Right common carotid artery plus branches (tissue), 1 donor: Measurements from ENCODE around the genes SPTAN1 and KYAT1.

- PRO-cap: bidirectional peak, plus-strand start at chr9:128420464, minus-strand start at chr9:128420341
These were observed 470 bp upstream of the CERCAM start for GRCh38 chr9:128420087-128420686.

DNA sequence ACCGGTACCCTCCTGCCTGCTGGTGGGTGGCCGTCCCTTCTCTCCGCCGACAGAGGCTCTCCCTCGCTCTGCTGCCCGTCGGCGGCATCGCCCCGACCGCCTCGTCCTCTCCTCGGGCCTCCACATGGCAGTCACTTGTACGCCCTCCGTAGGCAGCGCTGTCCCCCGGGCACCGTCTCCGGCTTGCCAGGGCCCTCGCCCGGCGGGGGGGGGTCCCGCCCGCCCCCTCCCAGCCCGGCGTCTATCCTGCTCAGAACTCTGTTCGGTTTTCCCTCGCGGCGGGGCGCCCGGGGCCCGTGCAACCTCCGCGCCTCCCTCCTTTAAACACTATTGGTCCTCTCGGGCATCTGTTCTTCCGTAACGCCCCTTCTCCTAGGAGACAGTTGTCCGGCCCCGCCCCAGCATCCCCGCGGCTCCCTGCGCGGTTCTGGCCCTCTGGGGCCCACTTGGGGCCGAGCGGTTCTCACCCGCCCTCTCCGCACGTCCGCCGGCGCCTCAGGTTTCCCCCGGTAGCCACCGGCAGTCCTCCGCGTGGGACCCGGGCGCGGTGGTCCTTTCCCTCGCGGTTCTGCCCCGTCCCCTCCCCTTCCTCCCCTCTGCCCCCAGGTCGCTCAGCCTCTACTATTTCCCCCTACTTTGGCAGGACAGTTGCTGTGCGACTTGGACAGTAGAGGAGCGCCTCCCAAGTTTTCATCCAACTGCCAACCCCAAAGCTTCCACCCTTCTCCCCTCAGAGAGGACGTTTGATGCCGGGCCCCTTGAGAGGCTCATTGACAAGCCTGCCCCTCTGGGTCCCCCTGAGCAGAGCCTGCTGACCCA is 958 bp downstream of the ODF2 start:
- PRO-cap: bidirectional peak, plus-strand start at position 438 of the sequence, minus-strand start at position 270 of the sequence

DNA sequence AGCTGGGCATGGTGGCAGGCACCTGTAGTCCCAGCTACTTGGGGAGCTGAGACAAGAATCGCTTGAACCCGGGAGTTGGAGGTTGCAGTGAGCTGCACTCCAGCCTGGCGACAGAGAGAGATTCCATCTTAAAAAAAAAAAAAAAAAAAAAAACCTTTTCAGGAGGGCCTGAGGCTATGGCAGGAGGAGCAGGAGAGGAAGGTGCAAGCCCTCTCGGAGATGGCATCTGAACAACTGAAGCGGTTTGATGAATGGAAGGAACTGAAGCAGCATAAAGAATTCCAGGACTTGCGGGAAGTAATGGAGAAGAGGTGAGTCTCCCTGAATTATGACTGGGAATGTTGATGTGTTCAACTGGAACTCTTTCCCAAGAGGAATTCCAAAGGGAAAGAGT is 18.0 kb downstream of the GLE1 start:
- PRO-cap: no peak

- PRO-cap: bidirectional peak, plus-strand start at chr9:128552590, minus-strand start at chr9:128552382
These were observed at the start of gene SPTAN1 for GRCh38 chr9:128552484-128553511. Gene SPTAN1 (plus strand): TSS chr9:128552587.

GRCh38 chr9:128553750-128554049 is 1.3 kb downstream of the SPTAN1 start:
- PRO-cap: no peak

- PRO-cap: no peak
These were observed 6.0 kb downstream of the SPTAN1 start for GRCh38 chr9:128558335-128558898.

DNA sequence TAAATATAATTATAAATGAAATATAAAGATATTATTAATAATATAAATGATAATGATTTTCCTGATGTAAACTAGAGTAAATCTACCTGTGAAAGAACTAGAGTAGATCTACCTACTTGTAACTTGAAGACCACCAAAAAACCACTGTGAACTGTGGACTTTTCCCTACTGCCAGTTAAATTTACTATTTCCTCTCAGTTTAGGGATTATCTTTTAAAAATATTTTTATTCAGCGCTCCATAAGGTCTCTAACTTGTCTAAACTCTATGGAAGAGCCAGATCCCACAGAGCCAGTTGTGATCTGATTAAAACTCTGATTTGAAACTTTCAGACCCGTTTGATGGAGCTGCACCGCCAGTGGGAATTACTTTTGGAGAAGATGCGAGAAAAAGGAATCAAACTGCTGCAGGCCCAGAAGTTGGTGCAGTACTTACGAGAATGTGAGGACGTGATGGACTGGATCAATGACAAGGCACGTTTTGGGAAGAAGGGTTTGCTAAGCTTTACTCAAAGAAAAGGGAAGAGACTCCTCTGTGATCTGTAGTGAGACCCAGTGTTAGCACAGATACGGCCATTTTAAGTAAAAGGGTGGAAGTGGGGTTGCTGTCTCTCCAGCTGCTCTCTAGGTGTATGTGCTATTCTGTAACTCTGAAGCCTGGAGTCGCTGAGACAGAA is 22.1 kb downstream of the SPTAN1 start:
- PRO-cap: no peak

DNA sequence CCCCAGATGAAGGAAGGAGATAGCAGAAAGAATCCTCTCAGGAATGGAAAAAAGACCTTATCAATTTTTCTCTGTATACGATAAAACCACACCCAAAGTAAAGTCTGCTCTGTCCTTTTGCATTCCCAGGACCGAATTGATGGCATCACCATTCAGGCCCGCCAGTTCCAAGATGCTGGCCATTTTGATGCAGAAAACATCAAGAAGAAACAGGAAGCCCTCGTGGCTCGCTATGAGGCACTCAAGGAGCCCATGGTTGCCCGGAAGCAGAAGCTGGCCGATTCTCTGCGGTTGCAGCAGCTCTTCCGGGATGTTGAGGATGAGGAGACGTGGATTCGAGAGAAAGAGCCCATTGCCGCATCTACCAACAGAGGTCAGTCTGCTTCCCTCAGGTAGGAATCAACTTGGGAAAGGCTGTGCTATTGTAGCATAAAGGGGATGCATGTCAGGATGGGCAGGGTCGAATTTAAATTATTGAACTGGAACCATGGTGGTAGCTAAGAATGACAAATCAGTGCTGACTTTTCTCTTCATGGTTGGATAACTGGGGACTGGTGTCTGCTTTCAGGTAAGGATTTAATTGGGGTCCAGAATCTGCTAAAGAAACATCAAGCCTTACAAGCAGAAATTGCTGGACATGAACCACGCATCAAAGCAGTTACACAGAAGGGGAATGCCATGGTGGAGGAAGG is 31.9 kb downstream of the SPTAN1 start:
- PRO-cap: no peak

DNA sequence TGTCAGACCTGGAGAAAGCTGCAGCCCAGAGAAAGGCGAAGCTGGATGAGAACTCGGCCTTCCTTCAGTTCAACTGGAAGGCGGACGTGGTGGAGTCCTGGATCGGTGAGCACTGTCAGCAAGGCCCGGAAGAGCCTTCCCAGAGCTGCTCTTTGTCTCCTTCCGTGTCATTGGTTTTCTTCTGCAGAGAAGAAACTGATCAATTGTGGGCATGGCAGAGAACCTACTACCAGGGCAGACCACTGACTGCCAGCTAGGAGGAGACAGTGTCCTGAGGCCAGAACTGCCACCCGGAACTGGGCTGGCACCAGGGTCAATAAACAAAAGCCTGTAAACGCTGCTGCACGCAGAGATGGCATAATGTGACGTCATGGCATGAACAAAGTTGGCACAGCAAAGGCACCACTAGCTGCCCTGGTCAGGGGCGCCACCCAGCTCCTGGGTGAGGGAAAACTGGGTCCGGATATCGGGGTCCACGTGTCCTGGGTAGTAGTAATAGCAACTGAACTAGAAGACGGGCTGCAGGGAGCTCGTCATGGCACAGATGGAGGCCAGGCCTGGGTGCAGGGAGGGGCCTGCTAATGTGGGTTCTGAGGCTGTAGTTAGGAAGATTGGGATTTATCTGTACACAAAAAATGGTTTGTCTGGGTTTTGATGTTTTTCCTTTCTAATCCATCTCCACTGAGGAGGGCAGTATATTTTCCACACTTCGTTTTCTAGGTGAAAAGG is 32.1 kb downstream of the DYNC2I2 start:
- PRO-cap: no peak

DNA sequence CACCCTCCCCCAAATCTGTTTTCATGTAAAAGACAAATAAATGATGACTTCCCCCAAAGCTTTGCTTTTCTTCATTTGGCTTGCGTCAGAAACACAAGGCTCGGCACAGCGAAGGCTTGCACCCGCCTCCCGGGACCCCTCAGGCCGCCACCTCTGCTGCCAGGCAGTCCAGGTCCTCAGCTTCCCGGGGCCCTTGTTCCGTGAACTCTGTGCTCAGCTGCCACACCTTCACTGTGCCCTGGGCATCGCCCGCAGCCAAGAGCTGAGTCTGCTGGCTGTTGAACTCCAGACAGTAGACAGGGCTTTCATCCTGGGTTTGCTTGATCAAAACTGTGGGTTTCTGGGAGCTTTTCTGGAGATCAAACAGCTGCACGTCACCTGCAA is 23.1 kb downstream of the DYNC2I2 start:
- PRO-cap: no peak

GRCh38 chr9:128634818-128635394 is 21.7 kb downstream of the DYNC2I2 start:
- PRO-cap: no peak

DNA sequence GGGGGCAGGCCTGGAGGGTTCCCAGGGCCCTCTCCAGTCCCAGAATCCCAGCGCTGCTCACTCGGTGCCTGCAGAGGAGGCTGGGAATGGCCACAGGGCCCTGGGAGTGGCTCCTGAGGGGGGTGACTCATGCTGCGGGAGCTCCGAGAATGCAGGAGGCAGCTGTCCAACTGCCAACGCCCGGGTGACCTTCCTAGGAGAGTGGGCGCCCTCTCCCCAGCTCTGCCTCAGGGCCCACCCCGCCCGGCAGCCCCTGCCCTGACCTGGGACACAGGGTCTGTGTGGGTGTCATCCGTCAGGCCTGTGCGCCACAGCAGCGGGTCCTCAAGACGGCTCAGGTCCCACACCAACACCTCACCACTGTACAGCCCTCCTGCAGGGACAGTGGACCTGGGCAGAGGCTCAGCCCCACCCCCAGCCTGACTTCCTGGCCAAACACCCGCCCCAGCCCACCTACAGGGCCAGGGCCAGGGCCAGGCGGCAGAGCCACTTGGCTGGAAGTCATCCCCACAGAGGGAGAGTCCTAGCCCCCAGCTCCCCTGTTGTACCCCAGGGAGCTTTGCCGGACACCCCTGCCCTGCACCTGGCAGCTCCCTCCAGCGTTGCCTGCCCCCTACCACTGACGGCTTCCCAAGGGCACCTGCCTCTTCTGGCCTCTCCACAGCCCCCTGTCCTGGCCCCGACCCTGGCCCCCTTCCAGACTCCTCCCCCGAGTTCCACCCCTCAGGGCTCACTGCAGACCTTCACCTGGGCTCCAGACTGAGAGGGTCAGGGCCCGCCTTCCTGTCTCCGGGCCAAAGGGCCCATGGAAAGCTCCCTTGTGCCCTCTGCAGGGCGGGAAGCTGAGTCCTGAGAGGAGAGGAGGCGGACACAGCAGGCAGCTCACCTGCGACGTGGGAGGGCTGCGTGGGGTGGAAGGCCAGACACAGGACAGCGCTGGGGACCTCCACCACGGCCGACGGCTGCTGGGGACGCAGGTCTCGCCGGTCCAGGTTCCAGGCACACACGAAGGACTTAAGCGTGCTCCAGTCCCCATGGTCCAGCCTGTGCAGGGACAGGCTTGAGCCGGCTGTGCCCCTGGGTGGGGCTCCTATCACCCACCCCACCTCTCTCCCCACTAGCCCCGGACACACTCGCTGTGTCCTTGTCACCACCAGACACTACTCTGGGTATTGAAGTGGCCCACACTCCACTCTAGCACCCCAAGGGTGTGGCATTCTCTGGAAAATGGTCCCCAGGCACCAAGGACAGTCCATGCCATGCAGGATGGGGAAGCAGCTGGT is 20.8 kb downstream of the DYNC2I2 start:
- PRO-cap: no peak

DNA sequence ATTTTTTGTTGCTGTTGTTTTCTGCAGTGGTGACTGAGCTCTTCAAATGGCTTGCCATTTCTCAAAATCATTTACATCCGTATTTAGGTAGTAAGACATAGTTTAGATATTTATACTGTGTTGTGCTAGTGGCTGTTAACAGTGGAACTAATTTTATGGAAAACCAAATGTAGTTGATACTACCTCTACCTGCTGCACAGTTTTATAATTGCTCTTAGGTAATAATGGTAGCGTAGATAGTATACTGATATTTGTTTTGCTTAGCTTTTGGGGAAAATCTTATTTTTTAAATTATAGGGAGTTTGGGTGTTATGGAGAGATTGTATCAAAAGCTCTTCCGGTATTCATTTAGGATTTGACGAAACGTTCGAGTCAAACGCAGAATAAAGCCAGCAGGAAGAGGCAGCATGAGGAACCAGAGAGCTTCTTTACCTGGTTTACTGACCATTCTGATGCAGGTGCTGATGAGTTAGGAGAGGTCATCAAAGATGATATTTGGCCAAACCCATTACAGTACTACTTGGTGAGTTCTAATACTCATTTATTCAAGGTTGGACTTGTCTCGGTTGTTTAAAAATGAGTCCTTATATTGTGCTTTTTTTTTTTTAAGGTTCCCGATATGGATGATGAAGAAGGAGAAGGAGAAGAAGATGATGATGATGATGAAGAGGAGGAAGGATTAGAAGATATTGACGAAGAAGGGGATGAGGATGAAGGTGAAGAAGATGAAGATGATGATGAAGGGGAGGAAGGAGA is 4.4 kb downstream of the SET start:
- PRO-cap: no peak

DNA sequence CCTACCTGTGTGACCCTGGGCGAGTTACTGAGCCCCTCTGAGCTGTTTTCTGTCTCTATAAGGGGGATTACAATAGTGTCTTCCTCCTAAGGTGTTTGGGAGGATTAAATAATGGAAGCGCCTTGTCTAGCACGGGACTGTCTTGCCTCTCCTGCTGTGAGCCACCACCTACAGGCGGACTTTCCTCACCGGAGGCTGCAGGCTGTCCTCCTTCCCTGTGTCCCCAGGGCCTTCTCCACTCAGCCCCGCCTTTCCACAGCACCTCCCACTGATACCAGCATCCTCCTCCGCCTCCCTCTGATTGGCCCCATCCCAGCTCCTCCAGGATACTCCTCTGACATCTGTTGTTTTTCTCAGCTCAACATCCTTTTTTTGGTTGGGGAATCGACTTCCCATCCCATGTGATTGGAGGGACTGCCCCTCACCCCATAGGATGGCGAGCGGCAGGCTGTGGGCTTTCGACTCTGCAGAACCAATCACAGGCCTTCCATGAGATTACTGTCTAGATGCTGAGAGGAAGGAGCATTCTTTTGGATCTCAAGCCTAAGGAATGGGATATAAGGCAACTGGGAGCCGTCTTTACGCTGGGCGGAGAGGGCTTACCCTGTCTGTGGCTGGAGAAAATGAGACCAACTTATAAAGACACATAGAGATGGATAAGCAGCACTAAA is 915 bp upstream of the ZDHHC12 start:
- PRO-cap: bidirectional peak, plus-strand start at position 525 of the sequence, minus-strand start at position 233 of the sequence

DNA sequence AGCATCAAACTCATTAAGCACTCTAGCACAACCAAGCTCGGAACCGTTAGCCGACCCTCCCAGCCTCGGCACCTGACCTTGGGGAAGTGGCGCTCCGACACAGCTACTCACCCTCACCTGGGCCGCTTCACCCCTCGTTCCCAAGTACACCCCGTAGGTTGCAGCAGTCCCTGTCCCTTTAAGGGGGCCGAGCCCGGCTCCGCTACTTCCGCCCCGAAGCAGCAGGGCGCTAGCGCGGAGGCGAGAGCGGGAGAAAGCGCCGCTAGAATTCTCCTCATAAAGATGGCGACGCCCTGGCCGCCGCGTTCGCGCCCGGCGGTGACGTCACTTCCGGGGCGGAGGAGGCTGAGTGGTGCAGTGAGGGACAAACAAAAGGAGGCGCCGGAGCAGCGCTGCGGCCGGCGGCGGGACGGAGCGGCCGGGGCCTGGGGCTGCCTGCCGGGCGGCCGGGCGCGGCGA is at the start of gene KYAT1:
Gene KYAT1, minus strand, starts transcription at position 165 of the 459 bp plus-strand sequence.
- PRO-cap: bidirectional peak, plus-strand start at position 357 of the sequence, minus-strand start at position 153 of the sequence

DNA sequence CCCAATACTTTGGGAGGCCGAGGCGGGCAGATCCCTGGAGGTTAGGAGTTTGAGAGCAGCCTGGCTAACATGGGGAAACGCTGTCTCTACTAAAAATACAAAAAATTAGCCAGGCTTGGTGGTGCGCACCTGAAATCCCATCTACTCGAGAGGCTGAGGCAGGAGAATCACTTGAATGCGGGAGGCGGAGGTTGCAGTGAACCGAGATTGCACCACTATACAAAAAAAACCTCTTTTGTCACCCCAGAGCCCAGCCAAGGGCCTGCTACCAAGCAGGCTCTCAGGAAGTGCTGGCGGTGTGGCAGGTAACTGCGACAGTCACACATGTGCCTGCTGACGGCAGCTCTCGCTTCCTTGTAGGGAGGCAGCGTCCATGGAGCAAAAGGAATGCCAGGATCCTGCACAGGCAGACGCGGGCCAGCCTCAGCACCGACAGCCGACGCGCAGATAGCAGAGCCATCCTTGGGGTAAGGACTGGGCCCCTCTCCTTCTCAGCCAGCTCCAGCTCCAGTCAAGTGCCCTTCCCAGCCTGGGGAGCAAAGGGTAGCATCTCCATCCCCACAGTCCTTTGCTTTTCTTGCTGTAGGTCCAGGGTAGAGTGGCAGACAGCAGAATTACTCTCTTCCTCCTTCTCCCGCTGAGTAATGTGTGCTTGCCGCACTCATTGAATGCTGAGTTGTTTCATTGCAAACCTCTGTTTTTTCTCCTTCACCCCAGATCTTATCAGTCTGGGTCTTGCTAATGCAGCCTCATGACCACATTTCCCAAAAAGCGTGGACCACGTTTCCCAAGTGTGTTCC is 3.9 kb downstream of the LRRC8A start:
- PRO-cap: bidirectional peak, plus-strand start at position 409 of the sequence, minus-strand start at position 292 of the sequence

GRCh38 chr9:128902782-128903193 is 18.0 kb upstream of the PHYHD1 start:
- PRO-cap: no peak

DNA sequence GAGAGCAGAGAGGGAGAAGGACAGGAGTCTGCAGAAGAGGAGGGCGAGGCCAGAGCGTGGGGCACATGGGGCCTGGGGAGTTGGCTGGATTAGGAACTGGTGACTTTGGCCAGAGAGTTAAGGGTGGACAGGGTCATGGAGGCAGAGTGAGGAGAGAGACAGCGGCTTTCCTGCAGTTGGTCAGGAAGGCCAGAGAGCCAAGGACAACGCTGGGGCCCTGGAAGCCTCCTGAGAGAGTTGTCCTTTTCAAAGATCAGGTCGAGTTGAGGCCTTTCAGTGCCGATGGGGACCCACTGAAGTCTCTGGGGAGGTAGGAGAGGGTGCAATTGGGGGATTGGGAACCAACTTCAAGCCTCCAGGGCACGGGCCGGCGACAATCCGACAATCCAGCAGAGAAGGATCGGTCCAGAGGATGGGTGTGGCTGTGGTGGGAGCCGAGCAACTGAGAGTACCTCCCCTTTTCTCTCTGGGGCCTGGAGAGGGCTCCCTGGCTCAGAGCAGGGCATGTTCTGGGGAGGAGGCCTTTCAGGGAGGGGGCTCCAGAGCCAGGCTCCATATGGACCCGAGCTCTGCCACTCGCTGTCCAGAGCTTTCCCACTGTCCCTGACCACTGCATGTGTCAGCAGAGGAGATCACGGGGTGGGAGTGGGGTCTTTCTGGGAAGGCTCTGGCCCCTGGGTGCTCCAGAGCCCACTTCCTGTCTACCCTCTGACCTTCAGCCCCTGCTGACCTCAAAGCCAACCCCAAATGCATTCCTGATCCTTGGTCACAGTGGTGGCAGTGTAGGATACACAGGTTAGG is 7.5 kb upstream of the PHYHD1 start:
- PRO-cap: no peak

DNA sequence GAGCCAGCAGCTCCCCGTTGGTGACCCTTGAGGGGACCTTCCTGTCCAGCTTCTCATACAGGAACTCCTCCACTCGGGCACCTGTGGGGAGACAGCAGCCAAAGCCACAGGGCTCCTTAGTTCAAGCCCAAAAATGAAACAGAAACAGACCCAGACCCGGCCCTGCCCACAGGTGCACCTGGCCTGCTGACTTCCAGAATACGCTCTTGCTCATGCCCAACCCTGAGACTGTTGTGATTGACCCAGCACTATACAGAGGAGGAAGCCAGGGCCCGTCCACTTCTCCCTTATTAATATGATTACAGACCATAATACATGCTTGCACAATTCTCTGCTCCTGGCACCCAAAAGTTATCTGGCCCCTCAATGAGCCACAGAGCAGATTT is 7.0 kb downstream of the SH3GLB2 start:
- PRO-cap: no peak

DNA sequence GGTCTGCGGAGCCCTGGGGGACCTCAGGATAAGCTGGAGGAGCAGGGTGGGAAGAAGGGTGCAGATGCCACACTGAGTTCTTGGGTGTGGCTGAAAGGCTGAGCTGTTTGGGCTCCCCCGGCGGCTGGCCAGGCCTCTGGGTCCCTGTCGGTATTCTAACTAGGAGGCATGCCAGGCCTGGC is 27.7 kb downstream of the PTPA start:
- PRO-cap: bidirectional peak, plus-strand start outside the sequence, minus-strand start at position 82 of the sequence